Cardiac fibroblast (primary cell): ENCODE data around the genes TFEB, TBCC and CUL9.

- RRBS, result no CpG with 5 or more reads among the region's 4 CpGs
Measured at GRCh38 chr6:41719630-41720328, 15.6 kb downstream of the TFEB start.

DNA sequence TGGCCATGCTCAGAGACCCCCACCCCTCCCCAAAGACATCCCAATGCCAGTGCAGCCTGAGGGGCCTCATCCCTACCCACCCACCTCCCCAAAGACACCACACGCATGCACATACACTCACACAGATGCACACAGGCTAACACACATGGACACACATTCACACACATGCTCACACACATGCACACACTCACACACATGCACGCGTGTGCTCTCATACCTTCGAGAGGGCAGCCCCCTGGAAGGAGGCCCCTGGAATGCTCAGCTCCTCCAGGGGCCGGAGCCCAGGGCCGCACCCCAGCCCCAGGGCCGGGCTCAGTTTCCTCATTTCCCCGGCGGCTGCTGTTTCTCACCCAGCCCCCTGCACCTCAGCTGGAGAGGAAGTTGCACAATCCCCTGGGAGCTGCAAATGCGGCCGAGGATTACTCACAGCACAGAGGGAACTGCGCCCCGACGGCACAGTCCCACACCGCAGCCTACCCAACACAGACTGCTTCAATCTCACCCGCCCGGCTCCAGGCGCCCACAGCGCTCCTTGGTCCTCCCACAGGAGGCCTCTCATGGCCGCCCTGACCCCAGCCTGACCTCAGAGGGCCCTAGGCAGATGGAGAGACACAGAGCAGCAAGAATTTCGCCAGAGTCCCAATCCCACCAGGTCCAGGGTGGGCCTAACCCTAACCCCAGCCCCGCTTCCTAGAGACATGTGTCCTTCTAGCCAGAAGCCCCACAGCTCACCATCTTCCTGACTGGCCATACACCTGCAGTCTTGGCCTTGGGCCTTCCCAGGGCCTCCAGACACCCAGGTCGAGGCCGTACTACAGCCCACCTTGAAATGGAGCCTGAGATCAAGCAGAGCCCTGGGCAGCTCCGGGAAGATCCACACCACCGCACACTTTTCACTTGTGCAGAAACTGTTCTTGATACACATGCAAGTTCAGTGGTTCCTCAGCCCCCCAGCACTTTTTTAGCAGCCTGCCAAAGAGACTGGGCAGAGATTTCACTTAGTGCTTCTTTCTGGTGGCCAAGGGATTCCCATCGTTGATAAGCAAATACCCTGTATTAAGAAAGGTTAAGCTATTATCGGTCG lies 11.8 kb downstream of the TFEB start:
- RRBS, result no CpG with 5 or more reads among the region's 29 CpGs

DNA sequence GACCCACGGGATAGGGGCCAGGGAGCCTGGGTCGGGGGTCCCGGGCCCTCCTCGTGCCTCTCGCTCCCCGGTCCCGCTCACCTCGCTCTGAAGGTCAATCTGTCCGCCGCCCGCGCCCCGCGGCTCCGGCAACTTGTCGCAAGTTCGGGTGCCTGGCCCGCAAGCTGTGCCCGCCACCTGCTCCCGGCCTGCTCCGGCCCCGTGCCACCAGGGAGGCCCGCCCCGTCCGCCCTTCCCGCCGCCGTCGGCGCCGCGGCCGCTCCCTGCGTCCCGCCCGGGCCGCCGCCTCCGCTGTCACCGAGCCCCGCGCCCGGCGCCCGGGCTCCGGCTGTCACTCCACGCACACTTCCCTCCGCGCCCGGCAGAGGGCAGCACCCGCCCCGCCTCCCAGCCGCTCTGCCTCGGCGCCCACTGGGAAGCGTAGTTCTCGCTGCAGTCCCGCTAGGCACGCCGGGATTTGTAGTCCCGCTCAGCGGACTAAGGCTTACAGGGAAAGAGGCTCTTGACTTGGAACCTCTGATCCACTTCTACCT lies at the start of gene TFEB:
TFEB (minus strand) TSS at position 340 of the 533 bp plus-strand sequence.
- RRBS, result 1% methylated on average over 48 of the region's 62 CpGs

GRCh38 chr6:41771113-41772003 lies 8.3 kb downstream of the FRS3 start:
- RRBS, result 96% methylated on average over 8 of the region's 29 CpGs

DNA sequence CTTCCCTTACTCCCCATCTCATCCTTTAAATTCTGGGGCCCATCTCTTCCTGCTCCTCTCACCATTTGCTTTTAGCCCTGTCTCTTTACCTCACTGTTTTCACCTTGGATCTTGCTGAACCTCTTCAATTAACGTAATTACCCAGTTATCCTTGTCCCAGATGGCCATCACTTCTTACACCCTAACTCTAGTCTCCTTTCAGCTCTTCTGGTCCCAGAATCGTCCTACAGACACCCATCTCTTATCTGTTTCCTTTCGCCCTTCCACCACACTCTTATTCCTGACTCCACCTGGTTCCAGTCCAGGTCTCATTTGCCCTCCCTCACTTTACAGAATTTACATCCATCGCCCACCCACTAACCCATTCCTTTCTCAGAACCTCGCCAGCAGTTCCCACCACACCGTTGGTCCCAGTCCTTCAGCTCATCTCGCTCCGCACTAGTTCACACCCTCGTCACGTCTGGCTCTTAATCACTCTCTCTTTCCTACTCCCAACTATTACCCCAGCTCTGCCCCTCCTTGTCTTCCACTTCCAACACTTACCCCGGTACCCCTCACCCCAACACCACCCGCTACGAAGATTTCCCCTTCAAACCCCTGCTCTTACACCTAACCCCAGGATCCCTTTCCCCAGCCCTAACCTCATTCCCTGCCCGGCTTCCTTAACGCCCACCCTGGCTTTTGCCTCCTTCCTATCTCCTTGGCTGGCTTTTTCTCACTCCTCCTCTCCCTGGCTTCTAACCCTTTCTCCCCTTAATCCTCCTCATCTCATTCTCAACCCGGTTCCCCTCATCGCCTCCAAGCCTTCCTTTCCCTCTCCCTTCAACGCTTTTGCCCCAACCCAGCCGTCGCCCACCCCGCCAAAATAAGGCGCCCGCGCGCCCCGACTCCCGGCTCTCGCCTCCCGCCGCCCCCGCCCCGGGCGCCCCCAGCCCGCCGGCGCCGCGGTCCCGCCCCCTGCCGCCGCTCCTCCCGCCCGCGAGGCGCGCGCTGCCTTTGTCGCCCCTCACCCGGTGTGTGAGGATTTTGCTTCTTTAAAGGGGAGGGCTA lies 730 bp downstream of the USP49 start:
- RRBS, result 1% methylated on average over 14 of the region's 49 CpGs

DNA sequence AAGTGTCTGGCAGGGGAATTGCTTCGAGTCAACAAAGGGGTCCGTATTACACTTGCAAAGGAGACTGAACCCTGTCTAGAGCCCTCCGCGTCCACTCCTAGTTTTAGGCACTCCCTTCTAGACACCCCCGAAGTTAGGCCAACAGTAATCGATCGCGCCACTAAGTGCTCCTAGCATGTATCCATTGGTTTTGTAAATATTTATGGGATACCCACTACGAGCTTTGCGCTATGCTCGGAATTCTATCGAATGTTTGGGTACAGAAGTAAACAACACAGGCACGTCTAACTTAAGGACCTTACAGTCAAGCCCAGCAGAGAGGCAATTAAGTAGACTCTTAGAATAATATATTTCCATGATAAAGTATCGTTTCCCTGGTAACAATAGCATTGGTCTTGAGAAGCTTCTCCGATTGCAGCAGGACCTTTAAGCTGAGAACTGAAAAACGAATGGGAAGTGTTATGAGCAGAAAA lies 633 bp downstream of the BYSL start:
- RRBS, result no CpG with 5 or more reads among the region's 16 CpGs

GRCh38 chr6:41940171-41941203 lies 1.1 kb downstream of the CCND3 start:
- RRBS, result under 1% methylated on average over 16 of the region's 59 CpGs

- RRBS, result no CpG with 5 or more reads among the region's 6 CpGs
Measured at GRCh38 chr6:42121035-42121896, 21.2 kb downstream of the C6orf132 start.

GRCh38 chr6:42145571-42145942 lies 3.1 kb upstream of the C6orf132 start:
- RRBS, result no CpG with 5 or more reads among the region's 8 CpGs

GRCh38 chr6:42225447-42225839 lies 7.8 kb upstream of the MRPS10 start:
- RRBS, result no CpG with 5 or more reads among the region's 3 CpGs

- RRBS, result no CpG with 5 or more reads among the region's 8 CpGs
Measured at GRCh38 chr6:42269564-42270084, 52.0 kb upstream of the MRPS10 start.

- RRBS, result no CpG with 5 or more reads among the region's 3 CpGs
Measured at GRCh38 chr6:42380488-42380982, 71.2 kb downstream of the TRERF1 start.

DNA sequence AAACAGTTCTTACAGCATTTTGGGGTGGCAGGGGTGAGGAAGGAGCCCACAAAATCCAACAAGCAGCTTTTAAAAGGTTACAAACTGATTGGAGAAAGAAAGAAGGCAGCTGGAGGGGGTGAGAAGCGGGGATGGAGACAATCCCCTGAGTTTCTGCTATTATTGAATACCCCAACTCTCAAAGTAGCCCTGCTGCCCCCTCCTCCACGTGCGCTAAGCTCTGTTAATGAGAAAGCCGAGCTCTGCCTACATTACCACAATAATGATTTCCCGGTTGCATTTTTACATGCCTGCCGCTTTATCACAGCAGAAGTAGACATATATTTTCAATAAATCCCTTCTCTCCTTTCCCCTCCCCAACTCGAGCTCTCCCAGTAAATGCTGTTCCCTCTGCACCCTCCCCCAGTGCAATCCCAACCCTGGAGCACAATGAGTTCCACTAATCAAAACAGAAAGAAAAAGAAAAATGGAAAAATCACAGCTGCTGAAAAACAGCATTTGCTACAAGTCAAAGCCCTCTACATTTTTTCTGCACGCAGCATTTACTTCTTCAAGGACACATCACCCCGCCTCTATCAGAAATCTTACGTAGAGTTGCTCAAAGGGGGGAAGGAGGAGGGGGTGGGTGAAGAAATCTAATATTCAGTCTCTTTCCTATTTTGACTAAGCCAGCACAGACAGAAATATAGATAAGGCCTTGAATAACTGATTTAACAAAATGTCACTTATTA lies 10.8 kb downstream of the TRERF1 start:
- RRBS, result no CpG with 5 or more reads among the region's 10 CpGs

GRCh38 chr6:42556081-42556495 lies 7.7 kb upstream of the UBR2 start:
- RRBS, result no CpG with 5 or more reads among the region's 1 CpG

DNA sequence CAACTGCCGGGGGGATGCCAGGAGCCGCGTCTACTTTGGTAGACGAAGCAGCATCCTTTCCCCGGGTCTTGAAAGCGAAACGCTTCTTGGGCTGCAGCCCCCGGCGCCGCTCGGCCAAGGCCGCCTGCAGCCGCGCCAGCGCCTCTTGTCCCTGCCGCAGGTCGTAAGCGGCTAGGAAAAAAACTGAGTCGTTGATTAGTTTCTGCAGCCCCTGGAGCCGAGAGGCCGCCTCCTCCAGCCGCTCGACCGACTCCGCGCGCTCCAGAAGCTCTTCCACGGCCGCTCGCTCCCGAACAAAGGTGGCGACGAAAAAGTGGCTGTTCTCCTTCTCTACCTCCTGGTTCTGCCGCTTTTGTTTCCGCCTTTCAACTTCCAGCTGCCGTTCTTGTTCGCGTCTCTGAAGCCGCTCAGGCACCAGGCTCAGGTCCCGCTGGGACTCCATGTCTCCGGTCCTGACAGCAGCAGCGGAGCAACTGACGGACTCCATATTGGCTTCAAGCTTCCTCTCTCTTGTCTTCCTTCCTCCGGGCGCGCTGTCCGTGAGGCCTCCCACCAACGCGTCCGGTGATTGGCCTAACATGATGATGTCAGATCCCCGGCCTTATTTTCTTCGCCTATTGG lies at the start of gene TBCC:
TBCC (minus strand) TSS at position 517 of the 621 bp plus-strand sequence.
- RRBS, result 1% methylated on average over 17 of the region's 52 CpGs

DNA sequence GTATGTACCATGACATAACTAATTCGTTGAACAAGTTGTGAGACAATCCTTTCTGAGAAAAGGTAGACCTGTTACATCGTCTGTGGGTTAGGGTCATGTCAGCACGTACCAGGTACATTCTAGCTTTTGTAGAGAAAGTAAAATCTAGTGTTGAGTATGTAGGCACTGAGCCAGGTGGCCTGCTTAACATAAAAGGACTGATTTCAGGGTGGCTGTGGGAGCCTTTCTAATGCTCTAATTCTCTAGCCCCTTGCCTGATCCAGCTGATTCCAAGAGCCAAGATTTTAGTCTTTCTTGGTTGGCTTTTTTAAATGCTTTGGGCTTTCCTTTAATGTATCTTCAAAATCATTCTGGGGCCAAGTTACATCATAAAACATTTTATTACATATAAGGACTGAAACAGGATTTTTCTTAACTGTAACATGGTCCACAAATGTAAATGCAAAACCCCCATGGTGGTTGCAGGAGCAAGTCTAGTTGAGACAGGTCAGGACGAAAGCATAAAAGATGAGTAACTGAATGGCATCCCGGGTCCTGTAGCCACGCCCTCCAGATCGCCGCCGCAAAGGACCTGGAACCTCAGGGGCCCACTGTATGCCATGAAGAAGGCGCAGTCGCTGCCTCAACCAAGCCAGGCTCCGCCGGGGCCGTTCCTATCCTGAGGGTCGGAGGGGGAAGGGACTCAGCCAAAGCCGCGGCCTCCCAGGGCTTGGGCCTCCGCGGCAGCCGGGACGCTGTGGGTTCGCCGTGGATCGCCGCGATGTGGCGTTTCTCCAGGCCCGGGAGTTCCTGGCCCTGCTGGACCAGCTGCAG lies 511 bp downstream of the C6orf226 start:
- RRBS, result under 1% methylated on average over 16 of the region's 28 CpGs

GRCh38 chr6:43024388-43025370 lies 3.3 kb downstream of the RRP36 start:
- RRBS, result no CpG with 5 or more reads among the region's 6 CpGs

DNA sequence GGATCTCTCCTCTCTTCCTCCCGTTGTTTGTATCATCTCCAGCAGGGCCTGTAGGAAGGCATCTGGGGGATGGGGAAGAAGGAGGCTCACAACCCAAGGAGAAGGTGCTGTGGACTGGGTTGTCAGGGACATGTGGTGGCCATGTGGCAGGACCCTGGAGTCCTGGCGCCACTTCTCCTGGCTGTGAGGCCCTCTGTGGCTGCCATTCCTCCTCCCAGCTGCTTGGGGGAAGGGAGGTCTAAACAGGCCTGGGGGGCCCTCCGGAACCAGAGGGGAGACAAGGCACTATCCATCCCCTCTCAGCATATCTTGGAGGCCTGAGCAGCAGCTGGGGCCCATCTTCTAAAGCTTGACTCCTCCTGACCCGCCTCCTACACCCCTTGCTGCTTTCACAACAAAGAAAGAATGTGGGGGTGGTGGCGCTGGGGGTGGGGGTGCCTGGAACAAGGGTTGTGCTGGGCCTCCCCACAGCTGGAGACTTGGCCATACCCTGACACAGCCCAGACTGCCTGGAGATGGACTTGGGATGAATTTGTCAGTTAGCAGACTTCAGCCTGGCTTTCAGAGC lies 824 bp upstream of the PTK7 start:
- RRBS, result no CpG with 5 or more reads among the region's 5 CpGs

DNA sequence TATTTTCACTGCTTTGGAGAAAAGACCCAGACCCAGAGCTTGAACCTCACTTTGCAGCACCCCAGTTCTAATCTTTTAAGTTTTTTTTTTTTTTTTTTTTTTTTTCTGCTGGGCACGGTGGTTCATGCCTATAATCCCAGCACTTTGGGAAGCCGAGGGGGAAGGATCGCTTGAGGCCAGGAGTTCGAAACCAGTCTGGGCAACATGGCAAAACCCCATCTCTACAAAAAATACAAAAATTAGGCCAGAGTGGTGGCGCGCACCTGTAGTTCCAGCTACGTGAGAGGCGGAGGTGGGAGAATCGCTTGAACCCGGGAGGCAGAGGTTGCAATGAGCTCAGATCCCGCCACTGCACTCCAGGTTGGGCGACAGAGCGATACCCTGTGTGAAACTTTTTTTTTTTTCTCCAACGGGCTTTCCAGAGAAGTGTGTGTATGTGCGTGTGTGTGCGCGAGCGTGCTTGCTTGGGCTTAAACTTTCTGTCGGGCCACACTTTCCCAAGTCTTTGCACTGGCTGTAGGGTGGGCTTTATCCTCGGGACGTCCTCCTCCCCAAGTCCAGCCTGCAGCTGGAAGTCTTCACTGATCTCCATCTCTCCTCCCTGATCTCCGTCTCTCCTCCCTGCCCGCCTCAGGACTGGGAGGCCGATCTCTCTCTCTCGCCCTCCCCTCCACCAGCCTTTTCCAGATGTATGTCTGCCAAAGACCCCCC lies 1.0 kb upstream of the SRF start:
- RRBS, result no CpG with 5 or more reads among the region's 25 CpGs

GRCh38 chr6:43181749-43182784 lies at the start of gene CUL9:
CUL9 (plus strand) TSS chr6:43182196.
- RRBS, result 1% methylated on average over 10 of the region's 53 CpGs